Measurements from ENCODE around the gene GNPTAB.

GRCh38 chr12:100268053-100268554 lies 1.1 kb downstream of the SCYL2 start:
- RRBS, result no CpG with 5 or more reads among the region's 5 CpGs

GRCh38 chr12:100335591-100336068 lies 21.2 kb upstream of the SLC17A8 start:
- RRBS, result no CpG with 5 or more reads among the region's 2 CpGs

DNA sequence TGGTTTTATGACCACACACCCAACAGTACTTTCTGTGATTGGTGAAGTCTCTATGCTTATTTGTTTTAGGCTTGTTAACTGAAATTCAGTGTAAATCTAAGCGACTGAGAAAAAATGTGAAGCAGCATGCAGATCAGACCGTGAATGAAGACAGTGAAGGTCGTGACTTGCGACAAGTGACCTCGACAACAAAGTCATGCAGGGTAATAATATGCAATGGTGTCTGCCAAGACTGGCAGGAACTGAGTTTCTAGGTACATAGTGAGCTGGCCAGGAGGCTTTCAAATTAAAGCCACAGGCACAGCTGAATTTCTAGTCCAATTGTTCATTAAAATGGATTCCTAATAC lies 38.7 kb upstream of the GAS2L3 start:
- RRBS, result no CpG with 5 or more reads among the region's 5 CpGs

GRCh38 chr12:101406571-101406982 lies 995 bp downstream of the ARL1 start:
- RRBS, result no CpG with 5 or more reads among the region's 5 CpGs

DNA sequence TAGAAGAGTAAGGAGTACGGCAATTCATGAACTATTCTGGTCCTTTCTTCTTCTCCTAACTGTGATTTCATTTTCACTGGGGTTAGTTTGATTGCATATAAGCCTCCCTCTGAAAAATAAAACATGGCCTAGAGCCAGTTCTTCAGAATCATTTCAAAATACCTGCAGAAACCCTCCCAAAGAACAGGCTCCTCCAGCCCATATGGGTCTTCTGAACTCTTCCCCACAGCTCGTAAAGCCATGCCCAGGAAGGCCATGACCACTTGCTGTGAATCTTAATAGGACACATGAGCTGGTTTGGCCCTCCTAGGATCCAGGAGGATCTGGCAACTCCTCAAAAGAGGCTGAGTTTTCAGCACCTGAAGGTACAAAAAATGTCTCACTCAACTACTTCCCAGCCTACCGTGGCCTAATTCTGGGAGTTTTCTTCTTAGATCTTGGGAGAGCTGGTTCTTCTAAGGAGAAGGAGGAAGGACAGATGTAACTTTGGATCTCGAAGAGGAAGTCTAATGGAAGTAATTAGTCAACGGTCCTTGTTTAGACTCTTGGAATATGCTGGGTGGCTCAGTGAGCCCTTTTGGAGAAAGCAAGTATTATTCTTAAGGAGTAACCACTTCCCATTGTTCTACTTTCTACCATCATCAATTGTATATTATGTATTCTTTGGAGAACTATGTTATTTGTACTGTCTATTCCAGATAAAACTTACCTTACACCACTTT lies 2.5 kb downstream of the MYBPC1 start:
- RRBS, result no CpG with 5 or more reads among the region's 5 CpGs

- RRBS, result no CpG with 5 or more reads among the region's 11 CpGs
Measured at GRCh38 chr12:101773297-101774050, 34.2 kb upstream of the SYCP3 start.

DNA sequence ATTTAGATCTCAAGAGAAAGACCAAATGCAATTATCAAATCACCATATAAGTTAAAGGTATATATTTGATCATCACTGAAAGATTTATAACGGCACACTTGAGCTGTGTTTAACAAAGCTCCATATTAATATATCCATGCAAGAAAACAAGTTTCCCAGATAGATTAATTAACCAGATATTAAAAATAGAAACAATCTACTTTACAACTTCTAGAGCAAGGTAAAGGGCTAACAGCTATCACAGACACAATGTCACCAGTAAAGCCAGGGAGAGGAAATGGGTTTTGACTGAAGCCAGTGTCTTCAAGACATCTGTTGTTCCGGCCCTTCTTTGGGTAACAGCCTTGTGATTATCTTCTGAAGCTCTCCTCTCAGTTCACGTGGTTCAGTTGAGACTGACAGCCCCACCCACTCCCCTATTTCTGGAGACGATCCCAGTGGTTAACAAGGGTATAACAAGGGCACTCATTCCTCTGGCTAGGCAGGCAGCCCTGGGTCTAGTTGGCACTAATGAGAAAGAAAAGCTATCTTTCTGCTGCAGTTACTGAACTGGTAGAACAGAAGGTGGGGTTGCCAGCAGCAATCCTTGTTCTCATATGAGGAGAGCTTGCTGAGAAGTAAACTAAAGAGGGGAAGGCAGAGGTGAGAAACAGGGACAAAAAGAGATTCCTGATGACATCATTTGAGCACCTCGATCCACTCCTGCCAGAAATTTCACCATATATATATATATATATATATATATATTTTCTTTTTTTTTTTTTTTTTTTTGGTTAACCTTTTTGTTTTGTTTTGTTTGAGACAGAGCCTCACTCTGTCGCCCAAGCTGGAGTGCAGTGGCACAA lies 6.8 kb downstream of the GNPTAB start:
- RRBS, result no CpG with 5 or more reads among the region's 6 CpGs

- RRBS, result 2% methylated on average over 22 of the region's 104 CpGs
Measured at GRCh38 chr12:101830206-101831370, at the start of gene GNPTAB. Gene GNPTAB, minus strand, starts transcription at chr12:101830959.

GRCh38 chr12:101908311-101908936 lies 31.0 kb downstream of the DRAM1 start:
- RRBS, result no CpG with 5 or more reads among the region's 7 CpGs

GRCh38 chr12:101924452-101925022 lies 47.2 kb downstream of the DRAM1 start:
- RRBS, result no CpG with 5 or more reads among the region's 3 CpGs

DNA sequence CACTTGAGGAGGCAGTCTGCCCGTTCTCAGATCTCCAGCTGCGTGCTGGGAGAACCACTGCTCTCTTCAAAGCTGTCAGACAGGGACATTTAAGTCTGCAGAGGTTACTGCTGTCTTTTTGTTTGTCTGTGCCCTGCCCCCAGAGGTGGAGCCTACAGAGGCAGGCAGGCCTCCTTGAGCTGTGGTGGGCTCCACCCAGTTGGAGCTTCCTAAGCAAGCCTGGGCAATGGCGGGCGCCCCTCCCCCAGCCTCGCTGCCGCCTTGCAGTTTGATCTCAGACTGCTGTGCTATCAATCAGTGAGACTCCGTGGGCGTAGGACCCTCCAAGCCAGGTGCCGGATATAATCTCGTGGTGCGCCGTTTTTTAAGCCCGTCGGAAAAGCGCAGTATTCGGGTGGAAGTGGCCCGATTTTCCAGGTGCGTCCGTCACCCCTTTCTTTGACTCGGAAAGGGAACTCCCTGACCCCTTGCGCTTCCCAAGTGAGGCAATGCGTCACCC lies 115.5 kb upstream of the PMCH start:
- RRBS, result no CpG with 5 or more reads among the region's 22 CpGs

- RRBS, result no CpG with 5 or more reads among the region's 8 CpGs
Measured at GRCh38 chr12:102463053-102463596, 17.2 kb downstream of the IGF1 start.

DNA sequence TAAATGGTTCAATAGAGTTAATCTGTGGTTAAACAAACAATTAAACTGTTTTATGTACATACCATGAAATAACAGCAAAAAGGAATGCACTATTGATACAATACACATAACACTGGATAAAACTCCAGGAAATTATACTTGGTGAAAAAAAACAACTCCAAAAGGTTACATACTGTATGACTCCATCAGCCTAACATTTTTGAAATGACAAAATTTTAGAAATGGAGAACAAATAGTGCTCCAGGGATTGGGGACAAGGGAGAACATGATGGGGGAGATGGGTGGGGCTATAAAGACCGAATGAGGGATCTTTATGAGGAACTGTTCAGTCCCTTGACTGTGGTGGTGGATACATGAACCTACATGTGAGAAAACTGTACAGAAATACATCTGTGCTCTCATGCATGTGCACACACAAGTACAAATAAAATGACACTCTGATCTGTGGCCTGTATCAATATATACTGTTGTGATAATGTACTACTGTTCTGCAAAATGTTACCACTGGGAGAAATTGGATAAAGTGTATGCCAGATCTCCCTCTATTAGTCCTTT lies 2.3 kb downstream of the NT5DC3 start:
- RRBS, result no CpG with 5 or more reads among the region's 1 CpG

GRCh38 chr12:103929066-103929806 lies 974 bp upstream of the HSP90B1 start:
- RRBS, result 3% methylated on average over 6 of the region's 38 CpGs

DNA sequence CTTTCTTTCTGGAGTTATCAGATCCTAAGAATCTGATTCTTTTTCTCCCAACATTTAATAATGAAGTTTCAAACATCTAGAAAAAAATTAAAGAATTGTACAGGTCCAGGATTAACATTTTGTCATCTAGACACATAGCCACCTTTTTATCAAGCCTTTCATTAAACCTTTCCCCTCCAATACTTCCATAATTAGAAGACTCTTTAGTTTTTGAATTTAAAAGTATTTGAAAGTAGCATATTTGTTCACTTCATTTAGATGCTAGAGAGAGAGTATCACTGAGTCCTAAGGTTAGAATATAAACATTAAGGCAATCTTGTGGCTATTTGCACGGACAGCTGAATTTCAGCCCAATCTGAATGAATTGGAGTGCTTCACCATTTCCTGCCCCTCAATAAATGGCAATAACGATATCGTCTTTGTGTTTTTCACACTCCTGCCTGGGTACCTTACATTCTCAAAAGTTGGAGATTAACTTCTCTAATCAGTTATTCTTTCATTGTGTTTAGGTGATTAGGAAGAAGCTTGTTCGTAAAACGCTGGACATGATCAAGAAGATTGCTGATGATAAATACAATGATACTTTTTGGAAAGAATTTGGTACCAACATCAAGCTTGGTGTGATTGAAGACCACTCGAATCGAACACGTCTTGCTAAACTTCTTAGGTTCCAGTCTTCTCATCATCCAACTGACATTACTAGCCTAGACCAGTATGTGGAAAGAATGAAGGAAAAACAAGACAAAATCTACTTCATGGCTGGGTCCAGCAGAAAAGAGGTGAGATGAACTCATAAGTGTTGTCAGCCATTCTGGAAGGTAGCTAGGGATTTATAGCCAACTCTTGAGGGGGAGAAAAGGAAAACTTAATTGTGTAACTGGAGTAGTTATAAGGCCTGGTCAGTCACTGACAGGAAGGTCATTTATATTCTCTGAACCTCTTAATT lies 12.1 kb downstream of the HSP90B1 start:
- RRBS, result no CpG with 5 or more reads among the region's 8 CpGs

- RRBS, result no CpG with 5 or more reads among the region's 4 CpGs
Measured at GRCh38 chr12:103942964-103943431, 12.8 kb downstream of the HSP90B1 start.

- RRBS, result no CpG with 5 or more reads among the region's 4 CpGs
Measured at GRCh38 chr12:103946966-103948072, 9.7 kb downstream of the UQCC6 start.

DNA sequence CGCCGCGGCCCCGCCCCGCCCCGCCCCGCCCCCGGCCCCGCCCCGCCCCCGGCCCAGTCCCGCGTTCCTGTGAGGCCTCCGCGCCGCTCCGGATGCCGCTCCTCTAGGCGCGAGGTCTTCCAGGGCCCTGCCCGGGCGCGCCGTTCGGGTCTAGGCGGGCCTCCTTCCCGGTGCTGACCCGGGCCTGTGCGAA lies 207 bp upstream of the NFYB start:
- RRBS, result 1% methylated on average over 17 of the region's 29 CpGs

DNA sequence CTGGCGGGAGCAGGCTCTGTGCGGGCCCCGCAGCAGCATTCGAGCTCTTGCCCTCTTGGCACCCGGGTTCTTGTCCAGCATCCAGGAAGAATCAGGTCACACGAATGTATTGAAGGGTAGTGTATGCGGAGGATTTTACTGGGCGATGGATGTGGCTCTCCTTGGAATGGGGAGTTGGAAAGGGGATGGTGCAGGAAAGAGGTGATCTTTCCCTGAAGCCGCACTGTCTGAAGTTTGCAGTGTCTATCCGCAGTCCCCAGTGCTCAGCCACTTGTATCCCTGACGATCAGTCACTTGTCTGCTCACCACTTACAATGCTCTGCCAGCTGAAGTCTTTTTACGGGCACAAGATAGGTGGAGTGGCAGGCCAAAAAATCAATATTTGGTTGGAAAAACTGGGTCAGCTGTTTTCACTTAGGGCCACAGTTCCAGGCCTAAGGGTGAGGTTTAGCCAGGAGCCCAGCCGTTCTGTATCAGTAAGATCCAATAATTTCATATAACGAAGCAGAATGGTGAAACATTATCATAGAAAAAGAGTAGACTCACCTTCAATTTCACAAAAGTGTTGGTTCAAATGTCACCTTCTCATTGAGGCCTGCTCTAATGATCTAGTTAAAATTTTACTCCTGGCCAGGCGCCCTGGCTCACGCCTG lies 27.8 kb upstream of the TXNRD1 start:
- RRBS, result 100% methylated on average over 2 of the region's 16 CpGs